Panc1 (cell line): ENCODE measurements around a stretch of chr18.

DNA sequence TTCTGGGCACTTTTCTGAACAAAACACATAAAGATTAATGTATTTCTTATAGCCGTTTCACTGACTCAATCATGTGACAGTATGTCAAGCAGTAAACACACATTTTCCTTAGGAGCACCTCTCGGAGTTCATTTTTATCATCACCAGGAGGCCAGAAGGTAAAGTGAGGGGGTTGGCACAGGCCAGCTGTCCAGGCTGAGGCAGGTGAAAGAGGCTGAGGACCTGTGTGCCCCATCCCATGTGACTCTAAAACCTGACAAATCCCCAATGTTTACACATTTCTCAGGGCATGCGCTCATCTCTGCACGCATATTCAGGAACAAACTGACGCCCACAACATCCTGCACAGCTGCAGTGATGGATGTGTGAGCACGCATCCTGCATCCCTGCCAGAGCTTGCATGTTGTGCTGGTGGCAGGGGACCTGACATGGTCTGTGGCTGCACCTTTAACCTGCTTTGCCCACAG, 83.2 kb downstream of the FBXO15 start:
- RRBS, 2 experiments: no CpG with 5 or more reads among the region's 6 CpGs

DNA sequence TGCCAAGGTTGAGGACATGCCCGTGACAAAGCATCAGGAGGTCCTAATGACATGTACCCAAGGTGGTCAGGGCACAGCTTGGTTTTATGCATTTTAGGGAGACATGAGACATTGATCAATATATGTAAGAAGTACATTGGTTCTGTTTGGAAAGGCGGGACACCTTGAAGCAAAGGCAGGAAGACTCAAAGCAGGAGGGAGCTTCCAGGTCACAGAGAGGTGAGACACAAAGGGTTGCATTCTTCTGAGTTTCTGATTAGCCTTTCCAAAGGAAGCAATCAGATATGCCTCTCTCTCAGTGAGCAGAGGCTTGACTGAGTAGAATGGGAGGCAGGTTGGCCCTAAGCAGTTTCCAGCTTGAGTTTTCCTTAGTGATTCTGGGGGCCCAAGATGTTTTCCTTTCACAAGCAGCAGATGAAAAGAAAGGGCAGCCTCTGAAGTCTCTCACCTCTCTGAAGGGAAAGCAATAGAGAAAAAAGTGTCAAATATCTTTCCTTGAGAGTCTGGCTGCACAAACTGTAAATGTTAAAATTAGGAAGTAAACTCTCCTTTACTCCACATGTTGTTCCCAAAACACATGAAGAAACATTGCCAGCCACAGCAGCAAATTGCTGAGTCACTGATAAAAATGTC, 40.4 kb downstream of the CYB5A start:
- RRBS, 2 experiments: no CpG with 5 or more reads among the region's 2 CpGs

DNA sequence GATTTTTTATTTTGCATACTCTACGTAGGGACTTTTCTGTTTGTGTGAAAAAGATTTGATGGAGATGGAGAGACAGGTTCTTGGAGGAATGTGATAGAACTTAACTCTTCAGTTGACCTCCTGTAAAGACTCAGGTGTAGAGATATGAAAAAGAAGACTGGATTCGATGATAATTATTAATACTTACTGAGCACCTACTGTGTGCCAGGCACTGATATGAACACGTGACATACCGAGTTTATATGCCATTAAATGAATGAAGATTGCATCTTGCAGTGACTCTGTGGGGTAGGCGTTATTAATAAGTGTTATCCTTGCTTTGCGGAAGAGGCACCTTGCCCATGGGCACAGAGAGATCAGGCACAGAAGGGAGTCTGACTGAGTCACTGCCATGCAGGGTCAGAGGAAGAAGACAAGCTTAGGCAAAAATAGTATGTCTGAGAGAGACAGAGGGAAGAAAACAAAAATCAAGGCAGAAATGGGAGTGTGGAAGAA, 14.8 kb downstream of the ZNF407 start:
- RRBS, 2 experiments: no CpG with 5 or more reads among the region's 6 CpGs

DNA sequence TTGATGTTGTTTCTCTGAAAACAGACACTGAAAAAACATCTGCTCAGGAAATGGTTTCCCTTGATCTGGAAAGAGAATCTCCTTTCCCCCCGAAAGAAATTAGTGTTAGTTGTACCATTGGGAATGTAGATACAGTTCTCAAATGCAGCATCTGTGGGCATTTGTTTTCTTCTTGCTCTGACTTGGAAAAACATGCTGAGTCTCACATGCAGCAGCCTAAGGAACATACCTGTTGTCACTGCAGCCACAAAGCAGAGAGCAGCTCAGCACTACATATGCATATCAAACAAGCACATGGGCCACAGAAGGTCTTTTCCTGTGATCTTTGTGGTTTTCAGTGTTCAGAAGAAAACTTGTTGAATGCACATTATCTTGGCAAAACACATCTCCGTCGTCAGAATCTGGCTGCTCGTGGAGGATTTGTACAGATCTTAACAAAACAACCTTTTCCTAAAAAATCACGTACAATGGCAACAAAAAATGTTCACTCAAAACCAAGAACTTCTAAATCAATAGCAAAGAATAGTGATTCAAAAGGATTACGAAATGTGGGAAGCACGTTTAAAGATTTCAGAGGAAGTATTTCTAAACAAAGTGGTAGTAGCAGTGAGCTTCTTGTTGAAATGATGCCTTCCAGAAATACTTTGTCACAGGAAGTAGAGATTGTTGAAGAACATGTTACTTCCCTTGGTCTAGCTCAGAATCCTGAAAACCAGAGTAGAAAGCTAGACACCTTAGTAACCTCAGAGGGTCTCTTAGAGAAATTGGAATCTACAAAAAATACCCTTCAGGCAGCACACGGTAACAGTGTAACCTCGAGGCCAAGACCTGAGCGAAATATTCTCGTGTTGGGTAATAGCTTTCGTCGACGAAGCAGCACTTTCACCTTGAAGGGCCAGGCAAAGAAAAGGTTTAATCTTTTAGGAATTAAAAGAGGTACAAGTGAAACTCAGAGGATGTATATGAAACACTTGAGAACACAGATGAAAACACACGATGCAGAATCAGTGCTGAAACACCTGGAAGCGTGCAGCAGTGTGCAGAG, 34.1 kb downstream of the ZNF407 start:
- RRBS, 2 experiments: no CpG with 5 or more reads among the region's 16 CpGs

- RRBS, 2 experiments: 95 to 96% methylated on average over 32 of the region's 78 CpGs
Measured at GRCh38 chr18:75204678-75205349, 4.1 kb downstream of the PTGR3 start.

DNA sequence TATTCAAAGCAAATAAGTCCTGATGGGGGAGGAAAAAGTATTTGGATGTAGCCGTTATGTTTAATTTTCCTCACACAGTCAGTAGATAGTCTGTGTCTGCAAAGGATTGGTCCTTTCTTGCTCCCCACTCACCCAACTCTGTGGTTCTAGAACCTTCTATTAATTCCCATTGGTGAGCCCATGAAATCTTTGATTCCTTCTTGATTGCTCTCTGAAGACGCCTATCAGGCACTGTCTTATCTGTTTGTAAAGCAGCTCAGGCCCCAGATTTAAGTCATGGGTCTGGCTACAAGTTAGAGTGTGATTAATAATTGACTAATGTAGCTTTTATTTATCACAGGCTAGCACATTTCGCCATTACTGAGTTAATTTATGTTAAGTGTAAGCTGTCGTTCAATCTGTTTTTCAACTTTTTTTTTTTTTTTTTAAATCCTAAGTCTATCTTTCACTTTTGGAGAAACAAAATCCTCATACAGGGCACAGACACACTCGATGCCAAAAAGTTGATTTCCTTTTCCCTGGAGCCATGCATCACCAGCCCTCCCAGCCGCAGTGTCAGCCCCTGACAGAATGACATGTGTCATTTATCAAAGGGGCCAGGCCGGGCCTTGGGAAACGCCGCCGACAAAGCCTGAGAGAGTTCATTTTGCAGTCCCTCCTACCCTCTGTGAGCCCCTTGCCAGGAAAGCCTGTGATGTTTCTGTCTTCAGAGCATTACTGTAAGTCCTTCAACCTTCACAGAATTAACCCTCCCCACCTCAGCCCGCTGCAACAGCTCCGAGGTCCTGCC, 15.8 kb downstream of the TSHZ1 start:
- RRBS, 2 experiments: no CpG with 5 or more reads among the region's 12 CpGs

DNA sequence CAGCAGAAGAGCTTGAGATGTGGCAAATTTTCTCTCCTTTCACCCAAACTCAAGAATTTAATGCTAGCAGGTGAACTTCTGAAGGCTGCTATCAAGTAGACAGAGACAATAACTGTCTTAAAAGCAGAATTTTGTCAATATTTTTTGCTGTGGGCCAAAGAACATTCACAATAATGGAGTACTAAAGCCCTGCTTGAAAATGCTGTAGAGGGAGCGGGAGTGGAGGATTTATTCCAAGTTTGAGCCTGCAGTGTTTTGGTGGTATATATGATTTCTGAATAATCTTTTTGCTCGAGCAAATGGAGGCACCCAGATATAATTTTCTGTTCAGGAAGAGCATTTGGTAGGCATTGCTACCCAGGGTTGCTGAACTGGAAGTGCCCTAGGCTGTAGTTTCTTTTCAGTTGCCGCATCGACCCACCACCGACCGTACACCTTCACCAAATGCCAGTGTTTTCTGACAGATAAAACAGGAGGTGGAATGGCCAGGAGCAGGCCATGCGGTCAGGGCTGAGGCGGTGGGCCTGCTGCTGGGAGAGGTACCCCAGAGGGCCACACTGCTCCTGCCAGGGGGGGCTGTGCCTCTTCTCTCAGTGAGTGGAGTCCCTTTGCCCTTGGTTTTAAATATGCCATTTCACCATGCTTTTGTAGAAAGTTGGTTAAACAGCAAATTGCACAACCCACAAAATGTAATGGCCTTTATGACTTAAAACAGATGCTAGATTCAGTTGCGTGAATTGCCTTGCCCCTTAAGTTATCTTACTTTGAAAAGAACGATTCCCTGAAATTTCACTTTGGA, 36.4 kb downstream of the TSHZ1 start:
- RRBS, 2 experiments: no CpG with 5 or more reads among the region's 10 CpGs

- RRBS, 2 experiments: no CpG with 5 or more reads among the region's 13 CpGs
Measured at GRCh38 chr18:75489512-75490292, 62.2 kb upstream of the SMIM21 start.

- RRBS, 2 experiments: 36 to 73% methylated on average over 4 of the region's 26 CpGs
Measured at GRCh38 chr18:76130595-76131532, 364.2 kb downstream of the ZNF516 start.

GRCh38 chr18:76265114-76266268, 229.6 kb downstream of the ZNF516 start:
- RRBS, 2 experiments: no CpG with 5 or more reads among the region's 14 CpGs

DNA sequence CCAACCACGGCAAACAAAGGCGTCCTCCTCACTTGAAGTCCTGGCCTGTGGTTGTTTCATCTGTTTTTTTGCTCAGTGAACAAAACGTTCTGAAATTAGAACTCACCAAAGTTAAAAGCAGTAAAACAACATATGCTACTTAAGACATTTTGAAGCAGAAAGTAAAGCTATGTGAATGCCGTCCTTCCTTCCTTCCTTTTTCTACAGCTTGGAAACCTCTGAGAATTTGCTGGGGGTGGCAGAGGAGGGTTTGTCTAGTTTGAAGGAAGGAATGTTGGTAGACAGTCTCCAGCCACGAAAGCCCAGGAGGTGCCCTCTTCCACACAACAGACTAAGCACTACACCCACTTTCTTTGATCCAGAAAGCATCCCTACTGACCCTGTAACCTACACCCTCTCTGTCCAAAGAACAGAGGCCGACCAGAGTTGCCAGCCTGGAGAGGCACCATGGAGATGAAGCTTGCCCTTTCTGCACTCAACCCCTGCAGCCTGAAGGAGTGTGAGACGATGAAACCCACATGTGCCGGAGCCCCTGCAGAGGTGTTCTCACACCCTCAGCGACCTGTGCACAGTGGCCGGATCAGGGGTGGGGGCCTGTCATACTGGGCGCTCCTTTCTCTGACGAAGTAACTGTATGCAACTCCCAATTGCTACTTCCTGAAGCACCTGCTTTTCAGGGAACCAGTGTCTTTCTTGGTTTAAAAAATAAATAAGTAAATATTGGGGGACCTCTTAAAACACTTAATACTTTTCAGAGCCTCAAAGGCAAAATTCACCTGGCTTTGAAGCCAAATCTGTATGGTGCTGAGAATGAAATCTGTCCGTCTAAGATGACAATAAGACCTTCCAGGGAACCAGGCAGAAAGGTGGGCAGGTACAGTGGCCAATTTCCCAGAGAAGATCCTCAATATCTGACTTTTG, 136.3 kb downstream of the ZNF516 start:
- RRBS, 2 experiments: 88 to 96% methylated on average over 3 of the region's 13 CpGs

DNA sequence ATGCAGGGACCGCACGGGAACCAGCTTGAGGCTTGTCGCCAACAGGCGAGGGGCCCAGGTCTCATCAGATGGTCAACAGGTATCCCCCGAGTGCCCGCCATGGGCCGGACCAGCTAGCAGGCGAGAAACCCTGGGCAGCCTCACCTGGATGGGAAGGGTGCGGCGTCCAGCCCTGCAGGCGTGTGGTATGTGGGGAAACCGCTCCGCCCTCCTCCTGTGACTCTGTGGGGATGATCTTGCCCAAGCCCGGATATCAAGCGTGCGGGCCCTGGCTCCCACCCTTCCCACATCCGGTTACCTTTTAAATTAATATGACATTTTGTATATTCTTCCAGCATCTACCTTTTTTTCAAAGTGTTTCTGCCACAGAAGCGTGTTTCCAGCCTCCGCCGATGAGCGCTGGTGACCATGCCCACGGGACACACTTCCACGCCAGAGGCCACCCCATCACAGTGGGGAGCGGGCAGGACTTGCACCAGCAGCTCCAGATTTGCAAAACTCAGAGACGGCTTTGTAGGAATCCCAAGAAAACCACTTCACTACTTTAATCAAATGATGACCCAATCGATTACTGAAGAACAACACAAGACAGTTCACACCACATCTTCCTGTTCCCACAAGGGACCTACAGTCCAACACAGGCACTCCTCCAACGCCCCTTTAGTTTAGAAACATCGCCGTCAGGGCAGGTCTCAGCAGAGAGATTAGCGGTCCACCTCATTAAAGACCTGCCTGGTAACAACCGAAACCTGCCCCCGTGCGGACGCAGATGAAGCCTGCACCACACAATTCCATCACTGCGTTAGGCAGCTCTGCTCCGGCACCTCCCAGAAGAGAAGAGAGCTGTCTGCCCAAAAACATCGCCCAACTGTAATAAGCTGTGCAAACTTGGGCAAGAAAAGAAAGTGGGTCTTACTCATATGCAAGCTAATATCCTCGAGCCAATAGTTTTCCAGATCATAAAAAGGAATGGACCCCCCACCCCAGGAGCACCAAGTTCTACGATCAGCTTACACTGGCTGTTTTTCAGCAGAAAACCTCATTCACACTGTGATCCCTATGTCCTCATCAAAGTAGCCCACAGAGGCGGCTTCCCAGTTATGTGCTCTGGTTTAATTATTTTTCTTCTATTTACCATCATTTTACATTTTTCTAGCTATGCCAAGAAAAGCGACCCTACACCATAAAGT, 32.9 kb downstream of the ZNF516 start:
- RRBS, 2 experiments: 95 to 97% methylated on average over 4 of the region's 41 CpGs

GRCh38 chr18:76482159-76482888, 12.7 kb downstream of the ZNF516 start:
- RRBS, 2 experiments: no CpG with 5 or more reads among the region's 21 CpGs

DNA sequence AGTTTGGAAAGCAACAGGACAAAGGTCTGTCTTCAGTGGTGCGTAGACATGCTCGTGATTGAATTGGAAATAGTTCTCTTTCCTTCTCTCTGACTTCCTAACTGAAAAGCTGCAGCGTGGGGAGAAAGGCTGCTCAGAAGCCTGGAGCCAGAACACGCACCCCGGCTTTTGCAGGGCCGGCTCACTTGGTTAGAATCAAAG, 127.7 kb upstream of the ZNF516 start:
- RRBS, 2 experiments: no CpG with 5 or more reads among the region's 6 CpGs

GRCh38 chr18:76691683-76692305, 130.6 kb upstream of the ZNF236 start:
- RRBS, 2 experiments: no CpG with 5 or more reads among the region's 9 CpGs

GRCh38 chr18:76820900-76821336, 1.4 kb upstream of the ZNF236 start:
- RRBS, 2 experiments: no CpG with 5 or more reads among the region's 5 CpGs

GRCh38 chr18:76821739-76822202, 586 bp upstream of the ZNF236 start:
- RRBS, 2 experiments: 1 to 4% methylated on average over 7 to 22 of the region's 39 CpGs

GRCh38 chr18:76979464-76980000, 153.1 kb downstream of the MBP start:
- RRBS, 2 experiments: 94 to 95% methylated on average over 7 of the region's 17 CpGs

DNA sequence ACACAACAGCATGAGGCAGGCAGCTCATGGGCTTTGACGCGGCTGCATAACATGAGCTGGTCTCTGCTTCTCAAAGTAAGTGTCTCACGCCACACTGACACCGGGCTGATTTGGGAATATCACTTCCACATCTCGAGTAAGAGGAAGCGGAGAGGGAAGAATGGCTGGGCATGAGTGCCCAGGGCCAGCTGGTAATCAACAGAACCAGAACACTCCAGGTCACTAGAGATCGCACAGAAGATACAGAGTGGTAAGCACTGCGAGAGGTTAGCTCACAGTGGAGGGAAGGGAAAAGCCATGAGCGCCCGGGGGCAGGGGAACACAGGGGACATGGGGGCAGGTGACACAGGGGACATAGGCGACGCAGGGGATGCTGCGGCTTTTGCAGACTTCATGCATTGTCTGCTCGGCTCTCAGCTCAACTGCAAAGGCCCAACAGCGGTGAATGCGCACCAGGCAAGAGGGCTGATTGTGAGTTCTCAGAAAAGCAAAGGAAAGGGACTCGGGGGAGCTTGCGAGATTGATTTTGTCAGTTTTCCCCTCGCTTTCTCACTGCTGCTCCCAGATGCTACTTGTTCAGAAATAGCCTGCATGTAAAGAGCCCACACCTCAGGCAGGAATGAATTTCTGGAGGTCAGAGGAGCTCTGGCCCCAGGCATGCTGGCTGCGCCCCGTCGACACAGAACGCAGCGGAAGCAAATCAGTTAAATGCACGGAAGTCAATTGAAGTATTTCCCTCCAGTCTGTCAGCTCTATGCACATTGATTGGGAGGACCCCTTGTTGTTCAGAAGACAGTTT, 141.3 kb downstream of the MBP start:
- RRBS, 2 experiments: no CpG with 5 or more reads among the region's 25 CpGs

DNA sequence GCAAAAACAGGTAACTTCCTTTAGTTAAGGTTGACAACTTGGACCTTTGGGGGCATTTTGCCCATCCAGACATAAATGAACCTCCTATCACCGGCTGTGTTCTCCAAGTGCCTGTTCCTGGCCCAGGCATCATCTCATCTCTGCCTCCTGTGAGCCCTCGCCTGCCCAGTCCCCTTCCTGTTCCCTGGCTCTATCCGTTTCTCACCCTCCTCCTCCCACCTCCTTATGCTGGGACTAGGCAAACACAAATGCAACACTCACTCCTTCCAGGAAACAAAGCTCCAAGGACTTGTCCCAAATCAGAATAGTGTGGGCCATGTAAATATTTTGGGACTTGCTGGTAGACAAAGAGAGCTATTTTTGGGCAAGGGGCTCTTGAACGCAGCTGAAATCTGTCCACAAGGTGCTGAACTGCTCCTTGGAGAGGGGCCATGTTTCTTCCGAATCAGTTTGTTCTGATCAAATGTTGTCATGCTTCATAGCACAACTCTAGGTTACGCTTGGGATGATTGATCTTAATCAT, 25.3 kb downstream of the MBP start:
- RRBS, 2 experiments: no CpG with 5 or more reads among the region's 6 CpGs